REH cell (cell line): ENCODE results near the genes F2, ARFGAP2 and SPI1.

DNA sequence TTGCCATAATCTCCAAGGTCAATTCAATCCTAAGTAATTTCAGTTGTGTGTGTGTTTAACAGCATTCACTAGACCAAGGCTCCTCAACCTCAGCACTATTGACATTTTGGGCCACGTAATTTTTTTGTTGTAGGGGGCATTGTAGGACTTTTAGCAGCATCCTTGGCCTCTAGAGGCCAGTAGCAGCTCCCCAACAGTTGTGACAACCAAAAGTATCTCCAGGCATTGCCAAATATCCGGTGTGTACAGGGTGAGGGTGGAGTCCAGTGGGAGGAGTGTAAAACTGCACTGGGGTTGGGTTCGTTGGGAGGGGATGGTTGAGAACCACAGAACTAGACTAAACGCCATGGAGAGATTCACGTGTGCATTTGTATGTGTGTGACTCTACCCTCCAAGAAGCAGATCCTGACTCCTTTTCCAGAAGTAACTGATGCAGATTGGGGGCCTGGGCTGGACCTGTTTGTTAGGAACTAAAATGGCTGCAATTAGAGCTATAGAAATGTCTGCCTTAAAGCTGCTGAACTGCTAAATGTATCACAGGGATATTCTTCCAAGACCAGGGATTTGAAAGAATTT is 6.0 kb upstream of the PHF21A start:
- PRO-cap = bidirectional peak, plus-strand start at position 327 of the sequence, minus-strand start at position 181 of the sequence

- PRO-cap = no peak
These were observed 61.3 kb upstream of the CREB3L1 start for GRCh38 chr11:46216088-46216553.

- PRO-cap = no peak
These were observed 32.3 kb upstream of the DGKZ start for GRCh38 chr11:46315040-46315383.

- PRO-cap = no peak
These were observed 15.6 kb downstream of the DGKZ start for GRCh38 chr11:46362561-46363564.

DNA sequence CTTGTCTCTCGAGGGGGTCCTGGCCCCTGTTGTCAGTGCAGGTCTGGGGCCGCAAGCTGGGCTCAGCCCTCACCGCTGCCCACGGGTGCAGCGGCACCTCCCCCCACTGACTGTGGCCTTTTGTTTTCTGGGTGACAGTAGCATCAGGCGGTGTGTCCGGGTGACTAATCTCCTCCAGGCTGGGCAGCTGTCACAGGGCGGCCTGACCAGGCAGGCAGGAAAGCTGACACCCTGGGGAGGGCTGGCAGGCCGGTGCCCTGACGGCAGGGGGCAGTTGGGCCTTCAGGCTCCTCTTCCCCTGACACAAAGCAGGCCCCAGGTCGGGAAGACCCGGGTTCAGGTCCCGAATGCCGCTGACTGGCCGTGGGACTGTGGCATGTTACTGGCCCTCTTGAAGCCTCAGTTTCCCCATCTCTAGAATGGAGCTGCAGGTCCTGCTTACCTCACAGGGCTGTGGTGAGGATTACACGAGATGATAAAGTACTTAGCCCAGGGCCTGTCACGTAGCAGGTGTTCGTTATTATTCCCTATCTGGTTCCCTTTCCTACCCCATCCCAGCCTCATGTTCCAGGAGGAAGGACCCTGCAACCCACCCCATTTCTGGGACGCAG is 16.4 kb downstream of the DGKZ start:
- PRO-cap = no peak

- PRO-cap = no peak
These were observed 6.9 kb downstream of the ARHGAP1 start for GRCh38 chr11:46693437-46694088.

DNA sequence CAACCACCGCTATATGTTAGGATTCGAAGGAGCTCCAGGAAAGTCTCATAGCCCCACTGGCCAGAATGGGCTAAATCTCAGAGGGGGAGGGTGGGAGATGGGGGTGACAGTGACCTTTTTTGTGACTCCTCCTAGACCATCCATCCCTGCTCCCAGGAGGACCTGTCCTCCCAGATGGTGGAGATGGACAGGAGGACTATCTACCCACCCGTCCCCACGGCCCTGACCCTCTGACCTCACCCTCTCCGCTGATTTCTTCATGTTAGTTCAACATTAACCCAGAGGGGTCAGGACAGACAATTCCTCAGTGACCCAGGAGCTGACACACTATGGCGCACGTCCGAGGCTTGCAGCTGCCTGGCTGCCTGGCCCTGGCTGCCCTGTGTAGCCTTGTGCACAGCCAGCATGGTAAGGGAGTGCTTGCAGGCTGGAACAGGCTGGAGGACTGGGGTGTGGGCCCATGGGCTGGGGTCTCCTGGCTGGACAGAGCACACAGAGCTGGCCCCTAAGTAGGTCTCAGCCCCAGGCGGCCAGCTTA is at the start of gene F2:
TSS of gene F2 (plus strand) at position 307 of the 538 bp plus-strand sequence.
- PRO-cap = no peak

GRCh38 chr11:46826094-46827054 is 19.7 kb downstream of the CKAP5 start:
- PRO-cap = no peak

GRCh38 chr11:46920620-46921244 is 2.4 kb upstream of the LRP4 start:
- PRO-cap = no peak

GRCh38 chr11:47012028-47012492 is 75.5 kb downstream of the CSTPP1 start:
- PRO-cap = no peak

- PRO-cap = bidirectional peak, plus-strand start at chr11:47177088, minus-strand start at chr11:47176879
These were observed at the start of gene ARFGAP2 for GRCh38 chr11:47176808-47177021. TSS of gene ARFGAP2 (minus strand) at chr11:47176879.

GRCh38 chr11:47186491-47186857 is 240 bp upstream of the PACSIN3 start:
- PRO-cap = bidirectional peak, plus-strand start at chr11:47186515, minus-strand start at chr11:47186434; bidirectional peak, plus-strand start at chr11:47186595, minus-strand start at chr11:47186571

DNA sequence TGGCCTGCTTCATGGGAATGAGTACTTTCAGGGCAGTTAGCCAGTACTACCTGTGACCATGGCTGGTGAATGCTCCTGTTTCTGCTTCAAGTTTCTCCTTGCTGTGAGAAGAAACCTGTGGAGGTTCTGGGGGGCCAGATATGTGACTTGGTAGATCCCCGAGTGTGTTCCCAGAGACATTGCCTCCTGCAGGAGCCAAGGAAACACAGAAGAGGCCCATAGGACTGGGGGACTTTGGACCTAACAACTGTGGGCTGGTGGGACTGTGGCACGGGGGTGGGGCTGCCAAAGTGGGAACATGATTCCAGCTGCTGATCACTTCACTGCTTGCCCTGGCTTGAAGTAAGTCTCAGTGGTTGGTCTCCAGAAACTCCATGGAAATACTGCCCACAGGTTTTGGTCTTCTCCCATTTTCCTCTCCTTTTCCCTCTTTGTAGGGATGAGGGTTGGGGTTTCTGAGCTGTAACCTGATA is 4.1 kb upstream of the NR1H3 start:
- PRO-cap = no peak

GRCh38 chr11:47326336-47327386 is 25.8 kb downstream of the MYBPC3 start:
- PRO-cap = no peak

DNA sequence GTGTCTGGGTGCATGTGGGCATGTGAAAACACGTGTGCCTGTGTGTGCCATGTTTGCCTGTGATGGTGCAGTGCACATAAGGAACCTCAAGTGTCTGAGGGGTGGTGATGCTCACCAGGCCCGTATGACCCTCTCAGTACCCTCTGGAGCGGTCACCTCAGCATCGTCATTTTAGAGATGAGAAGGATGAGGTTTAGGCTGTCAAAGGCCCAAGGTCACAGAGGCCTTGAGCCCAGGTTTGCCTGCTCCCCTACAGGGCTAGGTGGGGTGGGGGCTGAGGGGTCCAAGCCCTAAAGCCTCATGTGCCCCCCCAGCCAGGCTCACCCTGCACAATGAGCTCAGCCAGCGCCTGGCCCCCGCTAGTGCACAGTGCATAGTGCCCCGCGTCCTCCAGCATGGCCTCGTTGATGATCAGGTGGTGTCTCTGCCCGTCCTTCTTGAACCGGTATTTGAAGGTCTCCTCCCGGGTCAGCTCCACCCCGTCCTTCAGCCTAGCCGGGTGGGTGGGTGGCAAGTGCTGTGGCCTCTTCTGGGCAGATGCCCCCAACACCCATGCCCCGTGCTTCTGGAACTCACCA is 10.2 kb downstream of the MYBPC3 start:
- PRO-cap = no peak

GRCh38 chr11:47342939-47343495 is 9.5 kb downstream of the MYBPC3 start:
- PRO-cap = no peak

DNA sequence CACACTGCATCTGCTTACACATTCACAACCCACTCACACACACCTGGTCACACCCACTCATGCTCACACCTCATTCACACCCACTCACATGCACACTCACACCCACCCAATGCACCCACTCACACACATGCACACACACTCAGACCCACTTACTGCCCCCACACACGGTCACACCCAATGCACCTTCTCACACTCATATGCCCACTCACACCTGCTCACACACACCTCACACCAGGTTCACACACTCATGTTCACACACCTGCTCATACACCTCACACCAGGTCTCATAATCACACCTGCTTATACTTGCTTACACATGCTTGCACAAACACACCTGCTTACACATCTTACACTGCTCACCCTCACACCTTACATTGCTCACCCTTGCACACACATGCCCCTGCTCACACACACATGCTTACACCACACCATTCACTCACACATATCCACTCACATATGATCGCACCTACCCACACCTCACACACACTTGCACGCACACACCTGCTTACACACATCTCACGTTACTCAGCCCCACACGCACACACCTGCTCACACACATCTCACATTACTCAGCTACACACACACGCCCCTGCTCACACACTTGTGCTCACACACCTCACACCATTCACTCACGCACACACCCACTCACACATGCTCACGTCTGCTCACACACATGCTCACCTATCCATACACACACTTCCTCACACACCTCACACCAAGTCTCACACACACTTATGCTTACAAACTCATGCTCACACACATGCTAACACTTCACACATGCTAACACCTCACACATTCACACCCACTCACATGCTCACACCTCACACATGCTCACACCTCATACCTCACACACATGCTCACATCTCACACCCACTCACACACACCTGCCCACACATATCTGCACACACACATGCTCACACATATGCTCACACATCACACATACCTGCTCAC is 4.1 kb upstream of the MYBPC3 start:
- PRO-cap = no peak

DNA sequence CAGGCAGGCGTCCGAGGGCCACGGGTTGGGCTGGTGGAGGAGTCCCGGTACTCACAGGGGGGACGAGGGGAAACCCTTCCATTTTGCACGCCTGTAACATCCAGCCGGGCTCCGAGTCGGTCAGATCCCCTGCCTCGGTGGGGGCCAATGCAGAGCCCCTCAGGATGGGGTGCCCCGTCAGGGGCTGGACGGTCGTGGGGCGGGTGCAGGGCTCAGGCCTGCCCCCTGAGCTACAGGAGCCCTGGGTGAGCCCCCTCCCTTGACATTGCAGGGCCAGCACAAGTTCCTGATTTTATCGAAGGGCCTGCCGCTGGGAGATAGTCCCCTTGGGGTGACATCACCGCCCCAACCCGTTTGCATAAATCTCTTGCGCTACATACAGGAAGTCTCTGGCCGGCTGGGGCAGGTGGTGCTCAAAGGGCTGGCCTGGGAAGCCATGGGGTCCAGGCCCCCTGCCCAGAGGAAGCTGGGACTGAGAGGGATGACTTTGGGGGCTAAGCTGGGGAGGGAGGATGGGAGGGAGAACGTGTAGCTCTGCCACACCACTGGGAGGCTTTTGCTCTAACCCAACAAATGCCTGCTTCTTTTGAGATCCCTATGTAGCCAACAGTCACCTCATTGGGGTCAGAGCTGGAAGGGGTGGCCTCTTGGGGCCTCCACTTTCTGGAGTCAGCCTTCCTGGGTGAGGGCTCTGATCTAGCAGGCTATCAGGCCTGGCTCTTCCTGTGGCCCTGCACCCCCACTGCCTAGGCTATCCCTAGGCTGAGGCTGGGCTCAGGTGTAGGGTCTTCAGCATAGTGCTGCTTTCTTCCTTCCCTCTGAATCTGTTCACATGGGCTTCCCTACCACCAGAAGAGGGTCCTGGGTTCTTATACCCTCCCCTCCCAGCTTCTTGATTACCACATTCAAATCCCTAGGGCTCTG is at the start of gene SPI1:
TSS of gene SPI1 (minus strand) at position 294 of the 924 bp plus-strand sequence.
- PRO-cap = bidirectional peak, plus-strand start at position 377 of the sequence, minus-strand start at position 267 of the sequence; bidirectional peak, plus-strand start at position 609 of the sequence, minus-strand start at position 558 of the sequence

DNA sequence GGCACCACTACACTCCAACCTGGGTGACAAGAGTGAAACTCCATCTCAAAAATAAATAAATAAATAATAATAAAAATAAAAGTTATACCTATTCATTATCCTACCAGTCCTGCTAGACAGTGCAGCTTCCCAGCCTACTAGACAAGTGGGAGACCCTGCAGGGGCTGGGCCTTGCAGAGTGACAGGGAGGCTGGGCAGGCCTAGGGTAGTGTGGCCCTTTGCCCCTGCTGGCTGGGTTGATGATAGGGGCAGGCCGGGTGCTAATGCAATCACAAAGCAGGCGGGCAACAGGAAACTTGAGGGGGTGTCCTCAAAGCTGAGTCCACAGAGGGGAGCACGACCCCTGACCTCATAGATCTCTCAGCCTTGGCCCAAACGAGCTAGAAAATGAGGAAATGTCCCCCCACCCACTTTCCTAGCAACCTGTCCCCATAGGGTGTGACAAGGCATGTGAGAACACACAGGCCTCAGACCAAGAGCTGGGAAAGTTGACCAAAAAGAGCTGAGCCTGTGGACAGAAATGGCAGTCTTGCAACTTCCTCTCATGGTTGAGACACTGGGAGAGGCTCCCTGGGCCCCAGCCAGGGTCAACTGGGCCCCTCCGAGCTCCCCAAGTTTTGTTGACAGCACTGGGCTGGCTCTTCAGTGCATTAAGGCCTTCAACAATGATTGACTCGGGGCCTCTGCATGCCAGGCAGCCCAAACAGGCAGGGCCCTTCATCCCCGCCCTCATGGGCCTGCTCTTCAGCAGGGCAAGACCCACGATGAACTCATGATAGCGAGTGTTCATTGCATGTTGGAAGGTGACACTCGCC is 9.6 kb upstream of the SPI1 start:
- PRO-cap = no peak

- PRO-cap = bidirectional peak, plus-strand start at chr11:47400521, minus-strand start at chr11:47400219
These were observed 8.3 kb upstream of the SLC39A13 start for GRCh38 chr11:47399788-47400759.